IMR-90 (cell line): ENCODE measurements around a stretch of chr2.

DNA sequence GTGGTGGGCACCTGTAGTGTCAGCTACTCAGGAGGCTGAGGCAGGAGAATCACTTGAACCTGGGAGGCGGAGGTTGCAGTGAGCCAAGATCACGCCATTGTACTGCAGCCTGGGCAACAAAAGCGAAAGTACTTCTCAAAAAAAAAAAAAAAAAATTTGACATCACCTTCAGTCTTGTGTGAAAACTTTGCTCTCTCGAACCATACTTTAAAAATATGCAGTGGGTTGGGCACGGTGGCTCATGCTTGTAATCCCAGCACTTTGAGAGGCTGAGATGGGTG lies 1.9 kb upstream of the MTERF4 start:
- RRBS: no CpG with 5 or more reads among the region's 5 CpGs
CAGE:
- cytosol, long polyA plus RNA: no peak
- long polyA plus RNA: no peak
- nucleus, long polyA plus RNA: no peak

DNA sequence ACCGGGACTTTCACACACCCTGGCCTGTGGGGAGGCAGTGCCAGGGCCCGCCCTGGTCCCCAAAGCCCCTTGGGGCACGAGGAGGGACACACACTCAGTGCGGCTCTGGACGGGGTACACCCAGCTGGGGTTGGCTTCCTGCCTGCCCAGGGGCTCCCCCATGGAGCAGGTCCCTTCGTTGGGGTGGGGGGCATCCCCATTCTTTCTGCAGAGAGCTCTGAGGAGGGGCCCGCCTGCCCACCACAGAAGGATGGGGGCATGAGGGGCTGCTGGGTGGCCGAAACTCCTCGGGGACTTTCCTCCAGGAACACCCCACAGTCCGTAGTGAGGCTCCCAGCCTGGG lies 343 bp downstream of the ANO7 start:
- RRBS: 46% methylated on average over 1 of the region's 10 CpGs
CAGE:
- cytosol, long polyA plus RNA: no peak
- long polyA plus RNA: no peak
- nucleus, long polyA plus RNA: no peak

- RRBS: 92% methylated on average over 8 of the region's 16 CpGs
CAGE:
- cytosol, long polyA plus RNA: no peak
- long polyA plus RNA: no peak
- nucleus, long polyA plus RNA: no peak
Observed at GRCh38 chr2:241234951-241235418, 46.5 kb downstream of the ANO7 start.

GRCh38 chr2:241249799-241250126 lies 61.3 kb downstream of the ANO7 start:
- RRBS: no CpG with 5 or more reads among the region's 10 CpGs
CAGE:
- cytosol, long polyA plus RNA: no peak
- long polyA plus RNA: no peak
- nucleus, long polyA plus RNA: no peak

- RRBS: no CpG with 5 or more reads among the region's 7 CpGs
CAGE:
- cytosol, long polyA plus RNA: no peak
- long polyA plus RNA: no peak
- nucleus, long polyA plus RNA: no peak
Observed at GRCh38 chr2:241262449-241263199, 52.8 kb downstream of the HDLBP start.

GRCh38 chr2:241264357-241264863 lies 51.1 kb downstream of the HDLBP start:
- RRBS: no CpG with 5 or more reads among the region's 4 CpGs
CAGE:
- cytosol, long polyA plus RNA: no peak
- long polyA plus RNA: no peak
- nucleus, long polyA plus RNA: no peak

- RRBS: no CpG with 5 or more reads among the region's 1 CpG
CAGE:
- cytosol, long polyA plus RNA: no peak
- long polyA plus RNA: no peak
- nucleus, long polyA plus RNA: no peak
Observed at GRCh38 chr2:241488796-241489037, 19.7 kb downstream of the STK25 start.

DNA sequence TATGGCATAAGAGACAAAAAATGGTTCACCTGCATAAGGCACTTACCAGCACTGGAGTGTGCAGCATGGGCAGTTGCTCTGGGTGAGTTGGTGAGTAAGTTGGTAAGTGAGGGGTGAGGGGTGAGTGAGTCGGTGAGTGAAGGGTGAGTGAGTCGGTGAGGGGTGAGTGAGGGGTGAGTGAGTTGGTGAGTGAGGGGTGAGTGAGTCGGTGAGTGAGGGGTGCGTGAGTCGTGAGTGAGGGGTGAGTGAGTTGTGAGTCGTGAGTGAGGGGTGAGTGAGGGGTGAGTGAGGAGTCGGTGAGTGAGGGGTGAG lies 17.4 kb downstream of the THAP4 start:
- RRBS: no CpG with 5 or more reads among the region's 7 CpGs
CAGE:
- cytosol, long polyA plus RNA: no peak
- long polyA plus RNA: no peak
- nucleus, long polyA plus RNA: no peak

- RRBS: 1% methylated on average over 42 of the region's 72 CpGs
CAGE:
- cytosol, long polyA plus RNA: no peak
- long polyA plus RNA: no peak
- nucleus, long polyA plus RNA: no peak
Observed at GRCh38 chr2:241636135-241636839, 671 bp downstream of the THAP4 start.

DNA sequence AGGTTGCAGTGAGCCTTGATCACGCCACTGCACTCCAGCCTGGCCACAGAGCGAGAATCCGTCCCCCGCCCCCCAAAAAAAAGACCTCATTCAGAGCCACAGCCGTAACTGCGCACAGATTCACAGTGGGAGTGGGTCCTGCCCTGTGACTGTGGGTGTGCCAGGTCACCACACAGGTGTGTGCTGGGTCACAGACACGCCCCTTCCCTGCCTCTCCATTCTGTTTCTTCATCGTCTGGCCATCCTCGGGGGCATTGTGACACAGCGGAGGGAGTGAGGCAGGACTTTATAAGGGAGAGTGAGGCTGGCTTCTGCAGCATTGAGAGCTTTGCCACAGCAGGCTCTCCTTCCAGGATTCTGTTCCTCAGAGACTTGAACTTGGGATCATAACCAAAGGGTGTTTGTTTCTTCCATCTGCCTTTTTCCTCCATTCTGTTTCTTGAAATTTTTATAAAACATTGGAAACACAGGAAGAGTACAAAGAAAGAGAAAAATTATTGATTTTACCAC lies 22.7 kb downstream of the ATG4B start:
- RRBS: no CpG with 5 or more reads among the region's 10 CpGs
CAGE:
- cytosol, long polyA plus RNA: no peak
- long polyA plus RNA: no peak
- nucleus, long polyA plus RNA: no peak

- RRBS: no CpG with 5 or more reads among the region's 8 CpGs
CAGE:
- cytosol, long polyA plus RNA: no peak
- long polyA plus RNA: no peak
- nucleus, long polyA plus RNA: no peak
Observed at GRCh38 chr2:241660936-241661251, 23.4 kb downstream of the ATG4B start.

- RRBS: 3% methylated on average over 10 of the region's 19 CpGs
CAGE:
- cytosol, long polyA plus RNA: no peak
- long polyA plus RNA: no peak
- nucleus, long polyA plus RNA: no peak
Observed at GRCh38 chr2:241734372-241734535, 176 bp upstream of the D2HGDH start.

DNA sequence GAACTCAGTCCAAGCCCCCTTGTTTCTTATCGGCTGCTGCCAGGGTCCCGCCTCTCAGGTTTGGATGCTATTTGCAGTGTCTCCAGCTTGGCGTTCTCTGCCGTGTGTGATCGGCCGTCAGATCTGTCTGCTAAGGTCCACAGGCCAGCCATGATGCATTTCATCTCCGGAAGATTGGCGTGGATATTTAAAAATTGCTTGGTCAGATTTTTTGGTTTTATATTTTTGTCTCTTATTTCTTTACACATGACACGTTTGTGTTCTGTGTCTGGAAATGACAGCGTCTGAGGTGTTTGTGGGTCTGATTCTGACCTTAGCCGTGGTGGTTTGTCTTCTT lies 14.1 kb upstream of the GAL3ST2 start:
- RRBS: no CpG with 5 or more reads among the region's 11 CpGs
CAGE:
- cytosol, long polyA plus RNA: no peak
- long polyA plus RNA: no peak
- nucleus, long polyA plus RNA: no peak

DNA sequence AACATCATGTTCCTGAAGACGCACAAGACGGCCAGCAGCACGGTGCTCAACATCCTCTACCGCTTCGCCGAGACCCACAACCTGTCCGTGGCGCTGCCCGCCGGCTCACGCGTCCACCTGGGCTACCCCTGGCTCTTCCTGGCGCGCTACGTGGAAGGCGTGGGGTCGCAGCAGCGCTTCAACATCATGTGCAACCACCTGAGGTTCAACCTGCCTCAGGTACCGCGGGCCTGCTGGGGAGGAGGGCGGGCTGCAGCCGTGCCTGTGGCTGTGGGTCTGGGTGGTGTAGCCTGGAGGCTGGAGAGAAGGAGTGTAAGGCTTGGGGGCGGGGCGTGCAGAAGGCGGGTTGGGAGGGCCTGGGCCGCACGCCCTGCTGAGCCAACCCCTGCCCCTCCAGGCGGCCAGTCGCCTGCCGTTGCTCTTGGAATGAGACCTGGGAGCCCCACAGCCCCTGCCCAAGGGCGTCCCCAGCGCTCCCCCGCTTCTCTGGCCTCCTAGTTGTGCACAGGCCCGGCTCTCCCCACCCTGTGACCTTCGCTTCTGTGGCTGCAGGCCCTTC lies 7.1 kb upstream of the NEU4 start:
- RRBS: 84% methylated on average over 2 of the region's 35 CpGs
CAGE:
- cytosol, long polyA plus RNA: no peak
- long polyA plus RNA: no peak
- nucleus, long polyA plus RNA: no peak

GRCh38 chr2:241868452-241869145 lies 930 bp upstream of the RTP5 start:
- RRBS: 11% methylated on average over 4 of the region's 23 CpGs
CAGE:
- cytosol, long polyA plus RNA: no peak
- long polyA plus RNA: no peak
- nucleus, long polyA plus RNA: no peak

- RRBS: no CpG with 5 or more reads among the region's 18 CpGs
CAGE:
- cytosol, long polyA plus RNA: no peak
- long polyA plus RNA: no peak
- nucleus, long polyA plus RNA: no peak
Observed at GRCh38 chr2:241925910-241926435, 25.7 kb upstream of the FAM240C start.

- RRBS: no CpG with 5 or more reads among the region's 10 CpGs
CAGE:
- cytosol, long polyA plus RNA: no peak
- long polyA plus RNA: no peak
- nucleus, long polyA plus RNA: no peak
Observed at GRCh38 chr2:242002695-242003229, 102.5 kb upstream of the FAM240C start.